ENCODE data around the gene TGFB3.

GRCh38 chr14:75246997-75247982 lies 31.3 kb upstream of the FOS start:
- CAGE, long polyA plus RNA, result no peak
- RRBS, result no CpG with 5 or more reads among the region's 21 CpGs

GRCh38 chr14:75258145-75258632 lies 20.4 kb upstream of the FOS start:
- CAGE, long polyA plus RNA, result no peak
- RRBS, result no CpG with 5 or more reads among the region's 3 CpGs

- CAGE, long polyA plus RNA, result no peak
- RRBS, result no CpG with 5 or more reads among the region's 7 CpGs
Observed at GRCh38 chr14:75281751-75282672, 3.4 kb downstream of the FOS start.

DNA sequence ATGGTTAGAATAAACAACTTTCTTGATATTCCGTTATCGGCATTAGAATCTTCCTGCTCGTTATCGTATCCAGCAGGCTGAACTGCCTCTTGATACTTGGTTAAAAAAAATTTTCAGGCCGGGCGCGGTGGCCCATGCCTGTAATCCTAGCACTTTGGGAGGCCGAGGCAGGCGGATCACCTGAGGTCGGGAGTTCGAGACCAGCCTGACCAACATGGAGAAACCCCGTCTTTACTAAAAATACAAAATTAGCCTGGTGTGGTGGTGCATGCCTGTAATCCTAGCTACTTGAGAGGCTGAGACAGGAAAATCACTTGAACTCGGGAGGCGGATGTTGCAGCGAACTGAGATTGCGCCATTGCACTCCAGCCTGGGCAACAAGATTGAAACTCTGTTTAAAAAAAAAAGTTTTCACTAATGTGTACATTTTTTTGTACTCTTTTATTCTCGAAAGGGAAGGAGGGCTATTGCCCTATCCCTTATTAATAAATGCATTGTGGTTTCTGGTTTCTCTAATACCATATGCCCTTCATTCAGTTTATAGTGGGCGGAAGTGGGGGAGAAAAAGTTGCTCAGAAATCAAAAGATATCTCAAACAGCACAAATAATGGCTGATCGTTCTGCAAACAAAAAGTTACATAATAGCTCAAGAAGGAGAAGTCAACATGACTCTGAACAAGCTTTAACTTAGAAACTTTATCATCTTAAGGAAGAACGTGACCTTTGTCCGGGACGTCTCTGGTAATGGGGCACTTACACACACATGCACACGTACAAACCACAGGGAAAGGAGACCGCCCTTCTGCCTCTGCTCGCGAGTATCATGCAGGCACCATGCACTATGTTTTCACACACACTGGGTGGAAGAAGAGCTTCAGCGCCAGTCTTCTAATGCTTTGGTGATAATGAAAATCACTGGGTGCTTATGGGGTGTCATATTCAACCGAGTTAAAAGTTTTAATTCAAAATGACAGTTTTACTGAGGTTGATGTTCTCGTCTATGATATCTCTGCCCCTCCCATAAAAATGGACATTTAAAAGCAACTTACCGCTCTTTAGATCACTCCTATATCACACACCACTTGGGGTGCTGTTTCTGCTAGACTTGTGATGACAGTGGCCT lies 4.4 kb downstream of the FOS start:
- CAGE, long polyA plus RNA, result no peak
- RRBS, result no CpG with 5 or more reads among the region's 30 CpGs

DNA sequence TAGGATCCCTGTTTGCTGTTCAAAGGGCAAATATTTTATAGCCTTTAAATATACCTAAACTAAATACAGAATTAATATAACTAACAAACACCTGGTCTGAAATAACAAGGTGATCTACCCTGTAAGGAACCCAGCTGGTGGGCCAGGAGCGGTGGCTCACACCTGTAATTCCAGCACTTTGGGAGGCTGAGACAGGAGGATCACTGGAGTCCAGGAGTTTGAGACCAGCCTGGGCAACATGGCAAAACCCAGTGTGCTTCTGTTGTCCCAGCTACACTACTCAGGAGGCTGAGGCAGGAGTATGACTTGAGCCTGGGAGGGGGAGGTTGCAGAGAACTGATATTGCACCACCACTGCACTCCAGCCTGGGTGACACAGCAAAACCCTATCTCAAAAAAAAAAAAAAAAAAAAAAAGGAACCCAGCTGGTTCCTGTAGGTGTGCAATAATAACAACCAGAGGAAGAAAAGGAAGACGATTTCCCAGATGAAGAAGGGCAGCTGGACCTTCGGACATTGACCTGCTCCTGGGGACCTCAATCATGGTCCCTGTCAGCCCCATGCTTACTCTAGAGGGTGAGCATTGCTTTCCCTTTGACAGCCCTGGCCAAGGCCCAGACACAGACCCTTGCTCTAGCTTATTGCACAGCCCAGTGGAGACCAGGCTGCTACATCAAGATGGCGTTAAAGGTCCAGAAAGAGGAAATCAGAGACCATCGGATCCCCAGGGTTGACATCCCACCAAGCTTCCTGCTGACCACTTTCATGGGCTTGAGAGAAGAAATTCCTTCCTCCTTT lies 5.4 kb downstream of the FOS start:
- CAGE, long polyA plus RNA, result no peak
- RRBS, result no CpG with 5 or more reads among the region's 5 CpGs

GRCh38 chr14:75299128-75299377 lies 20.4 kb downstream of the FOS start:
- CAGE, long polyA plus RNA, result no peak
- RRBS, result no CpG with 5 or more reads among the region's 6 CpGs

GRCh38 chr14:75401320-75401892 lies 26.4 kb upstream of the JDP2 start:
- CAGE, long polyA plus RNA, result no peak
- RRBS, result no CpG with 5 or more reads among the region's 14 CpGs

- CAGE, long polyA plus RNA, result no peak
- RRBS, result no CpG with 5 or more reads among the region's 4 CpGs
Observed at GRCh38 chr14:75543242-75543728, 21.0 kb downstream of the BATF start.

DNA sequence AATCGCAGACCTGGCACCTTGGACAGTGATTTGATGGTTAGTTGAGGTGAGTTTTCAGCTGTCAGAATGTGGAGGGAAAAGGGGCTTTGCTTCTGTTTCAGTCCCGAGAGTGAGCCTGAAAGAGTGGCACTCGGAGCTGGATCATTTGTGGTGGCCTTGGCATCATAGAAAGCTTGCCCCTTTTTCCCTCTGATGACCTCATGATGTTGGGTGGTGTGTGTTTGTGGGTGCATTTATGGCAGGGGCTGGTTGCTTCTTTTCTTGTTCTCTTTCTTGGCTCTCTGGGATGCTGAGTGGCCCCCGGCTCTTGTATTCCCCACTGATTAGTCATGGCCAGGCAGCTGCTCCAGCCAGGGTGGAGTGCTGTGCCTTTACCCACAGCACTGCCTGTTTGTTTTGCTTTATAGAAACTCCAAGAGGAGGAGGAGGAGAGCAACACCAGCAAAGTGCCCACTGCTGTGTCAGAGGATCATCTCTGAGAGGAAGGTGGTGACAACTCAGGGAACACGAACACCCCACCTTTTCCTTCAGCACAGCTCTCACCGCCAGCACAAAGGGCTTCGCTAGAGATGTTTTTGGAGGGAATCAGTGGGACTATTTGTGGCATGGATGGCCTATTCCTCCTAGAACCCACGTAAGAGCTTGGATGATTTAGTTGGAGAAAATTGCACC lies 14.5 kb downstream of the ERG28 start:
- CAGE, long polyA plus RNA, result no peak
- RRBS, result no CpG with 5 or more reads among the region's 8 CpGs

DNA sequence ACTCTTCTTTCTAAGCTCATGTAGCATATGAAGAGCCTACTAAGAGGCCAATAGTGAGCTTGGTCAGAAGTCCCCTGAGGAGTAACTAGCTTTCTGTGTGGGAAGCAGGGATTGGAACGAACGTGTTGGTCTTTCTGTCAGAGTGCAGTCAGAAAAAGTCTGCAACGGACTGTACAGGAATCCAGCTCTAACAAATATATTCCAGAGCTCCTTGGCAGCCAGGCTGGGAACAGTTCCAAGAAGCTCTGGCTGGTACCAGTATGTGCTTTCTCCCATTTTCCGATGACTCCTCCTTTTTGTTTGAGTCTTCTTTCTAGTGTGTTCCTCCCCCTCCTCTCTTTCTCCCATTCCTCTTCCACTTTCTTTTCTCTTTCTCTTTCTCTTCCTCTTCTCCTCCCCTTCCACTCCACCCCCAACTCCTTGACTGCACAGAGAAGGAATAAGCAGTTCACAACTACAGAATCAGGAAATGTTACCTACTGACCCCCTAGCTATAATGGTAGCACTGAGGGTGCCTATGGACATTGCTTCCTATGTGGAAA lies 59.8 kb downstream of the TTLL5 start:
- CAGE, long polyA plus RNA, result no peak
- RRBS, result no CpG with 5 or more reads among the region's 4 CpGs

DNA sequence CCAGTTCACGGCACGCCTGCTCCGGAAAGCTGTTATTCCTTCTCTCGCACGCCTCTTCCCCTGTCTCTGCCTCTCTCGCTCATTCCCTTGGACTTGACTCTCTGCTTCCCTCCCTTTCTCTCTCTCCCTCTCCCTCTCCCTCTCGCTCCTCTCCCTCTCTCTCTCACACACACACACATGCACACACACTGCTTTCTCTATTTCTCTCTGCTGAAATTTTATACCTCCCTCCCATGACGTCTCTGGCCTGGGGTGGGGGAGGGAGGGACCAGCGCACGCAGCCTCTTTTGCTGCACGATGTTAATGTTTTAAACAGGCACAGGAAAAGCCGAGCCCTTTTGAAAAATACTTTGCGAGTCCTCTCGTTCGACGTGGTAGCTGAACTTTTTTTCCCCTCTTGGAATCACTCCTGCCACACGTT lies at the start of gene TGFB3:
Gene TGFB3 (minus strand): TSS at position 193 of the 421 bp plus-strand sequence.
- CAGE, long polyA plus RNA, result start-site peak on the minus strand centred at position 141 of the sequence, 146 bp wide, 34 and 32 reads in 2 replicates
- RRBS, result no CpG with 5 or more reads among the region's 17 CpGs

DNA sequence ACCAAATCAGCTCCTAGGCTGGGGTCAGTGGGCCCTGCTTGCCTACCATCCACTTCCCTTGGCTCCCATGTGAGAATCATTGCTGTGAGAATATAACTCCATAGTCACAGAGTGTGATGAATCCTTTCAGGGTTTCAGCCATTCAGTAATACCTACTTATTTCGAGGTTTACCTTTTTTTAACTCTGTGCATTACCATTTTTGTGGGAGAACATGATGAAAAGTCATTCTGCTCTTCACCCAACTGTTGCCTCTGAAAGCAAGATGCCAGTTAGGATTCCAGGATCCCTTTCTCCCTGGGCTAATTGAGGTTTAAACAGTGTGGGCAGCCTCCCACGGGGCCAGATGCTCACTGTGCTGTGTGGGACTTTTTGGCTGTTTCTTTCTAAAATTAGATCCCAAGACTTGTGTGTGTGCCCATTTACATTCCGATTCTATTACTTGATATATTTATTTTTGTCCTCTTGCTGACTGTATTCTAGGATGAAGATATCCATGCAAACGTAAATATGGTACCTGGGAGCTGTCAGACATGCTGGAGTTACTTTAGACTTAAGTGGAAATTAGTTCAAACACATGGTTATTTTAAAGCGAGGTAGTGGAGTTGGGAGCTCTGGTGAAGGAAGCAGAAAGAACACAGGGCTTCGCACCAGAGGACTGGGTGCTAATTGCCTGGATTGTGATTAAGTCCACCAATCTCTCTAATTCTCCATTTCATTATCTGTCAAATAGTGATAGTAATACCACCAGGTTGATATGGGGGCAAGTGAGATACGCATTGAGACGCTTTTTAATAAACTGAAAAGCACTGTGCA lies 6.2 kb downstream of the IFT43 start:
- CAGE, long polyA plus RNA, result no peak
- RRBS, result no CpG with 5 or more reads among the region's 8 CpGs

DNA sequence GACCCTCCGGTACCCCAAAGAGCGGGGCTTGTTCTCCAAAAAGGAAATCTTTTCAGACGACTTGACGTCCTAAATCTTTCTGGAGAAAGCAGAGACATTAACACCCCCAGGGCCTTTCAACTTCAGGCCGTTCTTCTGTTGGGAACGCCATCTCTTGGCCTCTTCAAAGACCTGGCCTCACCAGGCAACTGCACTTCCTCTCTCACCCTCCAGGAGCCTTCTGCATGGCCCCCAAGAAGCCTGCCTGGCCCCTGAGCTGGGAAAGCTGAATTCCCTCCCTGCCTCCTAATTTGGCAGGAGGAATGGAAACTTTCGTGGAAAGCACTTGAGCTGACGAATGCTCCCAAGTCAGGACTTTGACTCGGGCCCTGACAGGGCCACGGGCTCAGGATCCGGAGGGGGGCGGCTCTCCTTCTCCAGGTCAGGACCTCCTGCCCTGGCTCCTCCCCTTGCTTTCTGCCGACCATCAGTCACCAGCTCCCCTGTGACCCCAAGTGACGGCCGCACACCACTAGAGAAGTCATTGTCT lies 65.9 kb upstream of the ESRRB start:
- CAGE, long polyA plus RNA, result no peak
- RRBS, result no CpG with 5 or more reads among the region's 15 CpGs

DNA sequence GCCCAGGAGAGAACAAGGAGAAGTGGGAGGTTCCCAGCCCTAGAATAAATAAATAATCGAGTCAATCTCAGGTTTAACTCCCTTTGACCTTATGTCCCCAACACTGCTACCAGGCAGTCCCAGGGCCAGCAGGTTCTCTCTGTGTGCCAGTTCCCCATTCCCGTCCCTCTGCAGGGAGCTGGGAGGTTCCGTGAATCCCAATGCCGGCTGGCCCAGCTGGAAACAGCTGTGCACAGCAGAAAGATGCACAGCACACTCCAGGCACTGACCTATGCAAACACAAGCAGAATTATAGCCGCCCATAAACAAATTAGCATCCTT lies 46.8 kb upstream of the ESRRB start:
- CAGE, long polyA plus RNA, result no peak
- RRBS, result no CpG with 5 or more reads among the region's 5 CpGs

DNA sequence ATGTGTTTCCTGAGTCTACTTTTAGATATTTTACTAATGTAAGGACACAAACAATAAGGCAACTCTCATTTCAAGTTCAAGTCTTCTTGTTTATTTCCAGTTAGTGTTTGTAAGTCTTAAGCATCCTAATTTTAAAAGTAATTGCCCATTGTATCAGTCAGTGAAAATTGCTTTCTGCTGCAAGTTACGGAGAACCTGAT lies 100.4 kb downstream of the ESRRB start:
- CAGE, long polyA plus RNA, result no peak
- RRBS, result no CpG with 5 or more reads among the region's 1 CpG

DNA sequence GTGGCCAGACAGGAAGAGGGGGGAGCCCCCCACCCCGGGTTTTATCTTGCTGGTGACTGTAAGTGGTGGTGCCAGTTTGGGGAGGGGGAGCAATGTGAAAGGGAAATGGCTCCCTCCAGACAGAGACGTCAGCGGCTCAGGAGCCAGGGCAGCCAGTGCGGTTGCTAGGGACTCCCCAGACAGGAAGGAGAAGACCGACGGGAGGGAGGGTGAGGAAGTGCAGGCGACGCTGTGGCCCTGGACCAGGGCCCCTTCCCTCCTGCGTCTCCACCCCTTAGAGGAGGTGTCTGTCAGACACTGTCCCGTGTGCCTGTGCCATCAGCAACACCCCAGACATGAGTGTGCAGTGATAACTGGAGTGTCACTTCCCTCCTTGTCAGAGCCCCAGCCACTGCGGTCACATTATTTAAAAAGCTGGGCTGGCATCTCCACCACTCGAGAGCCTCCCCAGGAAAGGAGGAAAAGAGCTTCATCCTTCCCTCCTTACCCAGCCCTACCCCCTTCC lies 7.0 kb downstream of the VASH1 start:
- CAGE, long polyA plus RNA, result no peak
- RRBS, result no CpG with 5 or more reads among the region's 12 CpGs

DNA sequence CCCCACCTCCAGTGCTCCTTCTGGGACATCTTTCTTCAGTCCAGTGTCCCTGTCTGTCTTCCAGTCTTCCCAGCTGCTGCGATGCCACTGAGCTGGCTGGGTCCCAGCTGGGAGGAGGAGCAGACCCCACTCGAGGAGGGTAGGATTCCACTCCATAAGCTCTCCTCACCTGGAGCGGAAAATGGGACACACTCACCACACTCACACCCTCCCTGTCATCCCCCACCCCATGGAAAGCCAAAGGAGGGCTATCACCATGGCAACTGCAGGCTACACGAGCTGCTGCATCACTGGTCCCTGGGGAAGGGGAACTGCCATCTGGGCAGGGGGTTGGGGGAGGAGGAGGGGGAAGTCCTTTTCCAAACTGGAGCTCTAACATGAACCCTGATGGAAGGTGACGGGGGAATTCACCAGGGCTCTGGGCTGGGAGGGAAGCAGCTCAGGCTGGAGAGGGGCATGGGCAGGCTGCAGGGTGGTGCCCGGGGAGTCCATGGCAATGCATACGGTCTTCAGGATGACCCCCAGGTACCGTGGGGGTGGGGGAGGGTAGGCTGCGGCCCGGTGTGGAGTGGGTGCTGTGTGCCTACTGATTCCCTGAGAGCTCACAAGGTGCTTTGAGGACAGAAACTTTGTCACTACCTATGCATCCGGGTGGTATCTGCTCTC lies 94.4 kb downstream of the LRRC74A start:
- CAGE, long polyA plus RNA, result no peak
- RRBS, result 70% methylated on average over 6 of the region's 11 CpGs

- CAGE, long polyA plus RNA, result no peak
- RRBS, result no CpG with 5 or more reads among the region's 14 CpGs
Observed at GRCh38 chr14:76922365-76922959, 96.3 kb downstream of the LRRC74A start.

GRCh38 chr14:76968615-76969159 lies 59.8 kb downstream of the IRF2BPL start:
- CAGE, long polyA plus RNA, result no peak
- RRBS, result no CpG with 5 or more reads among the region's 16 CpGs

DNA sequence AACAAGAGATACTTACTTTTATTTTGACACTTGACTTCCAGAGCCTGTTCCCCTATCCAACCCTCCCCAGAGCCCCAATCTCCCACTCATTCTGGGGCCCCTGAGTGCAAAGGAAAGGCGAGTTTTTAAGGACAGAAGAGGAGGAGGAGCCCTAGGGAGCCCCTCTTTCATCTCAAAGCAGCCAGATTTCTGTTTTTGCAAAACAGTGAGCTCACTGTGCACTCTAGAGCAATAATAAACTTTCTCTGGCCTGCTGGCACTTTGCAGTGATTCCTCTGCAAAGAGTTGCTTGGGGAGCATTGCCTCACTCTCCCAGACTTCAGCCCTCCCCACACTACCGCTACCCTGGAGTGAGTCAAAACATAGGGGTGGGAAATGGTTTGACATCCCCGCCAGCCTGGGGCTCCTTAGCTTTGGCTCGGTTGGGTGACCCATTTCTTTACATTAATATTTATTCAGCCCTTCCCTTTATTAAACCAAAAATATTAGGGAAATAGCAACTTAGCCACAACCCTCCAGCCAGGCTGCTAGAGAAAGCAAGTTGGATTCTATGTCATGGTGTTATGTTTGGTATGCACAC lies 3.2 kb upstream of the IRF2BPL start:
- CAGE, long polyA plus RNA, result no peak
- RRBS, result no CpG with 5 or more reads among the region's 4 CpGs